ENCODE measurements around a stretch of chr2.

DNA sequence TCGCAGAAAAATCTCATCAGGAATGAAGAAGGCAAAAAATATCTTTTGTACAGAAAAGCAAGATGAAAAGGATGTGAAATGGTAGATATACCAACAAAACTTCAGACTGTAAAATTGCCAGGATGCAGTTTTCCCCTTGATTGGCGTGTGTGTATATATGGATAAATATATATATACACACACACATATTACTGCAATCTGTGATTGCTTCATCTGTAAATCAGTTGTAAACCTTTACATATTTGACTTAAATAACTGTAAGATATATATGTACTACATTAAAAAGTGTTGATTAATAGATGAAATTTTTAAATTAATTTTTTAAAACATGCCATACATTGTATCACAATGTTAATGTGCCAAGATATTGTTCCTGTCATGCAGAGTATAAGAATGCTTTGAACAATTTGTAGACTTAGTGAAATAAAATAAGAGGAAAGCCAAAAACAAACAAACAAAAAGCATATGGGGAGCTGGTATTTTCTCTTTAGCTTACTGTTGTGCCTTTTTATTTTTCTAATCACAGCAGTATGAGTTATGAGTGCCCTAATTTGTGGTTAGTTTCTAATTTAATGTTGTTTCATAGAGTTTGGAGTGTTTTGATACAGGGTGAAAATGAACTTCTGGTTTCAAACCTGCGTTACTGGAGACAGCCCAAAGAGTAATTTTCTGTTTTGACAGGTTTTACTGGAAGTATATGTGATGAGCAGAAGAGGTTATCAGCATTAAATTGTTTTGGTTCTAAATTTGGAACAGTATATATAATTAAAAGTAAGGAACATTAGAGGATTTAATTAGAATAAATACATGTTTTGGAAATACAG, 20.2 kb downstream of the INSIG2 start:
- RRBS: no CpG with 5 or more reads among the region's 3 CpGs

DNA sequence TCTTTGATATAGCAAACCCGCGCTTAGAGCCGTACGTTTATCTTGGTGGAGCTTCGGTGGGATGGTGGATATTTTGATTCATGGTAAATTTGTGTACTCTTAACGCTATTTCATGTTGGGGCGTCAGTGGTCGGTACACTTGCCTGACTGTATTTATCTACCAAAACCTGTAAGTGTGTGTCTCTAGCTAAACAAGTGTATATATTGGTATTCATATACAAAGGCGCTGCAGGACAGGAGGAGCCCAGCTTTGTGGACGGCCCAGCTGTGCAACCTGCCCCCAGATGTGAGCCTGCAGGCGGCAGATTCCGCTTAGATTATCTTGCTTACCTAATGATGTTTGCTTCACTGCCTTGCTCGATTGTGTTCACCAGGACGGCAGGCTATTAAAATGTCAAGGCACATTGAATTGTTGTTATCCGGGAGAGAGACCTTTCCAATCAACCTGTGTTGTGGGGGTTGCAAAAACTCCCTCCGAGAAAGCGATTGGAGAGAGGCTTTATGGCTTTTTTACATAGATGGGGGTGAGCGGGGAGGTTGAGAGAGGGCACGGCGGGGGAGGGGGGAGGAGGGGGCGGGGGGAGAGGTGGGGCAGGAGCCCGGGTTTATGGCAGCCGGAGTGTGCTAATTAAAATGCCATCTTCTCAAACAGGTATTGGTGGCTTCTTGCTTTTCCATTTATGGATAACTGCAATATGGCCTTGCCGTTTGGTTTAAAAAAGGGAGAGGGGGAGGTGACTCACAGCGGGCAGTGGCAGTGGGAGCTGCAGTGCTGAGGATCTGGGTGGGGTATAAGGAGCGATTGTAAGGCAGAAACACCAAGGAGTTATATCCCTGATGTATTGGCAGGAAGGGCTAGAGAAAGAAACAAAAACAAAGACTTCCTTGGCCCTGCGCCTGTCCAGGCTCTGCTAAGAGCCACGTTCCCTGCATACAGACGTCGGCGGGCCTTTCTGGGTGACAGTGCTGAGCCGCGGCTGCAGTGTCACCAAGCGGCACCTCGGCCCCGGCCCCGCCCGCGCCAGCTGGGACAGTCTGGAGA, 97.1 kb downstream of the INSIG2 start:
- RRBS: no CpG with 5 or more reads among the region's 39 CpGs

DNA sequence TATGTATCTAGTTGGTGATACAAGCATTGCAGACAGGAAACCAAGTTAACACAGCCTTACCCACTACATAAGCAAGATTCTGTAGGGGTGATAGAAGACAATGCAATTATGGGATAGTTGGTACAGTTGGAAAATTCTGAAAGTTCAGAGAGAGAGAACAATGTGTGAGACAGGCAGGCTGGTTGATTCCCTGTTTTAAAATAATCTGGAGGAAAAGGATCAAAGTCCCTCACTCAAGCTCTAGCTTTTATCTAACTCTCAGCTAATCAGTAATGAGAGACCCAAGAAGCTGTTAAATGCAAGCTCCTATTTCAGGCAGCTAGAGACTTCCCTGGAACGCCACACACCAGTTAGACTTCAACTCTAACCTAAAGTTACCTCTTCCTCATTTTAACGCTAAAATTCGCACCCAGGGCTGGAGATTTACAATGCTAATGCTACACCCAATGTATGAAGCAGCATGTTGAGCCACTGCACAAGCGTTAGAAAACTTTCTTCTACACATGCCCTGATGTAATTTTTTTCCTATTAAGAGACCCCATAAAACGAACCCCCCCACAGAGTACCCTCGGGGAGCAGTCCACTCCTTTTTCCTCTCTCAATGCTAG, 243.1 kb downstream of the EN1 start:
- RRBS: no CpG with 5 or more reads among the region's 6 CpGs

GRCh38 chr2:118774242-118774811, 73.1 kb downstream of the EN1 start:
- RRBS: 5% methylated on average over 15 of the region's 33 CpGs

- RRBS: 8% methylated on average over 28 of the region's 63 CpGs
These were observed 12.3 kb downstream of the EN1 start for GRCh38 chr2:118834913-118835798.

GRCh38 chr2:119225018-119225972, 1.7 kb downstream of the STEAP3 start:
- RRBS: no CpG with 5 or more reads among the region's 10 CpGs

DNA sequence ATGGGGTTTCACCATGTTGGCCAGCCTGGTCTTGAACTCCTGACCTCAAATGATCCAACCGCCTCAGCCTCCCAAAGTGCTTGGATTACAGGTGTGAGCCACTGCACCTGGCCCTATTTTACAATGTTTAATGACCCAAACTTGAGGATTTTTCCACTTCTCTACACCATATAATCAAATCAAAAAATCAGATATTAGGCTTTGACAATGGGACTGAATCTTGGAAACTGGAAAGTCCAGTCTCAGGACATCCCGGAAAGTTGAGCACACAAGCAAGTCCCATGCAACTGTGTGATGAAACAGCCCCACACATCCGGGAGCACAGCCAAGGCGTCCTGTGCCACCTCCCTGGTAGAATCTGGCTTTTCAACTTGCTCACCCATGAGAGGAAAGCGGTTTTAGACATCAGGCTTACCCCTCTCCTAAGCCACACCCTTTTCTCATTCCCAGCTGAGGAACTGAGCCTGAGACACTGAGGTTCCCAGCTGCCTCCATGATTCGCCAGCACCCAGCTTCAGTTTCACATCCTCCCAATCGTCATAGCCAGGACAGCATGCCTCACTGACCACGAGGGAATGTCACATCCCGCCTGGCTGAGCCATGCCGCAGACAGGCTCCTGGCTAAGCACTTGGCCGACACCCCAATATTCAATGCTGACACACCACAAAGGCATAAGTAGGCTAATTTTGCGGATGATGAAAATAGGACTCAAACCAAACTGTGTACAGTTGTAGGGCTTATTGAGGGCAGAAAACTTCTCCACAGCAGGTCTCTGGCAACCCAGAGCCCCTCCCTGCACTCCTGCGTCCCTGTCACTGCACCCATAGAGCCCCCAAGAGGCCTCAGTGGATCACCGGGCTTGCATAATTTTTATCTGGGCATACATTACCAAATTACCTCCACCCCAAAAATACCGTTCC, 60.3 kb downstream of the STEAP3 start:
- RRBS: 56% methylated on average over 1 of the region's 15 CpGs

- RRBS: no CpG with 5 or more reads among the region's 7 CpGs
These were observed 35.5 kb downstream of the CFAP221 start for GRCh38 chr2:119579668-119580253.

GRCh38 chr2:119981843-119982607, 30.9 kb upstream of the EPB41L5 start:
- RRBS: no CpG with 5 or more reads among the region's 1 CpG

DNA sequence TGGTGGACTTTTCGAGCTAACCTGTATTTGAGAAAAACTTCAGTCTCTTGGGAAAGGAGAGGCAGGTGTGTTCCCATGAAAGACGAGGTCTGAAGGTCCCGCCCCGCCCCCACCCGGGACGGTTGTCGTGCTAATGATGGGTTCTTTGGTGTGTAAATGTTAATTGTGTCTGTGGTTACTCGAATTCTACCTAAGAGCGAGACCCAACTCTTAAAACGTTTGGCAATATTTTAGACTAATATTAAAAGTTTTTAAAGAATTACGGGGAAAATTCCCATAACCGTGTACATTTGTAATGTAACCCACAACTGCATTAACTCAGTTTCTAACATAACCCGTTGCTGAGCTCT, 715 bp downstream of the EPB41L5 start:
- RRBS: no CpG with 5 or more reads among the region's 13 CpGs

GRCh38 chr2:120209987-120210609, 13.1 kb downstream of the TMEM185B start:
- RRBS: no CpG with 5 or more reads among the region's 14 CpGs

DNA sequence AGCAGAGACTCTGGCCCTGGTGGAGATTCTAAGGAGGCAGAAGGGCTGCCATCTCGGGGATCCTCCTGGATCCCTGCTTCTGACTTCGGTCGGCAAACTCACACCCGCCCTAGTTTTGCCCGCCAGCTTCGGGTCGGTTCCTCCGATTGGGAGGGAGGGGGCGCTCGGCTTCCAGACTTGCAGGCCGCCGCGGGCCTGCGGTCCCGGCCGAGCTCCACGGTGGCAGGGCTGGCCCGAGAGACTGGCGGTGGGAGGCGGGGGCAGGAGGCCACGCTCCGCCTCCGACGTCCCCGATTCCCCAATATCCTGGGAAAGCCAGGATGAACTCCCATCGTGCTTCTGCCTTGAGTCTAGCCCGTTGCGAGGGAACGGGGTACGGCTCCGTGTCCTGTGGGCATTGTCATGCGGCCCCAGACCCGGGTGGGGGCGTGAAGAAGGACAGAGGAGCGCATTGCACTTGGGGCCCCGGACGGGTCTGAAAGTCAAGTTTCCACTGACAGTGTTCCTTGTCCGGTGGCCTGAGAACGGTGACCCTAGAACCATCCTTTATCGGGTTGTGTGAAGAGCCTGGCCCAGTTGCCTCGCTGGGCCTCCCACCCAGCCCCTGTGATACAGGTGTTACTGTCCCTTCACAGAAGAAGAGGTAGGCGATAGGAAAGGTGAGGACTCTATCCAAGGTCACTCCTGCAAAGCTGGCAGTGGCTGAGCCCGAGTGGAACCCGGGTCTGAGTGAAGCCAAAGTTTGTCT, 2.4 kb upstream of the INHBB start:
- RRBS: 5% methylated on average over 5 of the region's 44 CpGs

GRCh38 chr2:120473551-120474209, 127.7 kb downstream of the INHBB start:
- RRBS: no CpG with 5 or more reads among the region's 15 CpGs

DNA sequence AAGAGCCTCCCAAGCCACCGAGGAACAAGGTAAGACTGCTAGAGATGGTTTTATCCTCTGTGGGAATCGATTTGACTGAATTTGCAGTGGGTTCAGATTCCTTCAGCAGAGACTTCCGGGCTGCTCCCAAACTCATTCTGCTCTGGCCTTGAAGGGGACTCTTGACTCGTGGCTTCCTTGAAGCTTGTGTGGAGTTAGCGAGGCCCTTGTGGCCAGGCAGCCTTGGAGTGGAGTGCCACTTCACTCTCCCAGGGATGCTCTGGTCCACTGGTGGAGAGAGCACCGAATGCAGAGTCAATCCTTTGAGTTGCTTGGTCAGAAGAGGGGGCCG, 3.0 kb downstream of the GLI2 start:
- RRBS: no CpG with 5 or more reads among the region's 7 CpGs

DNA sequence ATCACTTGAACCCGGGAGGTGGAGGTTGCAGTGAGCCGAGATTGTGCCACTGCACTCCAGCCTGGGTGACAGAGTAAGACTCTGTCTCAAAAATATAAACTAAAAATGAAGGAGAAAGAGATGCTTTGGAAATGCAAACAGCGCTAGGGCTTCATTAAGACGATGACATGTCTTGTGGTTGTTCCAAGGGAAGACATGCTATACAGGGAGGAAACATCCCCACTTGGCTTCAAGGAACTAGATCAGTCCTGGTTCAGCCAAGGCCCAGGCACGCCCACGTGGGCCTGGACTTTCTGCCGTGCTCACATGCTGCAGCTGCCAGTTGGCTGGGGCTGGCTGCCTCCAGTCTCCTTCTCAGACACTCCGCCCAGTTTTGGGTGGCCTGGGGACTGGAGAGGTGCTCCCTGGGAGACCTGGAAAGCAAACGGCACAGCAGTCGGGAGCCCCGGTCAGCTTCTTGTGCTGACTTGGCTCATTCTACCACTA, 109.6 kb downstream of the GLI2 start:
- RRBS: no CpG with 5 or more reads among the region's 11 CpGs

GRCh38 chr2:120847521-120847979, 111.9 kb downstream of the GLI2 start:
- RRBS: no CpG with 5 or more reads among the region's 11 CpGs

GRCh38 chr2:121504848-121505448, 144.3 kb downstream of the CLASP1 start:
- RRBS: no CpG with 5 or more reads among the region's 5 CpGs

DNA sequence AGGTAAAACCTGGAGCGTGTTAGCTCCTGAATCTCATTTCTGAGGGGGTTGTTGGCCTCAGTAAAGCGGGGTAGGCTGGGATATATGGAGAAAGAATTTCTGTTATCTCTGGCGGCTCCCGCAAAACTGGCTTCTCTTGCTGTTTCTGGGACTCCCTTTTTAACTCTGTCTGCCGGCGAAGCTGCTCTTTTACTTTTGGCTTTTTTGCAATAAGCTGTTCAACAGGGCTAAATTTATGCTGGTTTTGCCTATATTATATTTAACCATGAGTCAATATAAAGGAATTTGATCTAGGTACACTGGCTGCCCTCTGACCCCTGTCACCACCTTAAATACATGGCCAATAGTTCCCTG, 36.1 kb upstream of the CLASP1 start:
- RRBS: no CpG with 5 or more reads among the region's 6 CpGs

DNA sequence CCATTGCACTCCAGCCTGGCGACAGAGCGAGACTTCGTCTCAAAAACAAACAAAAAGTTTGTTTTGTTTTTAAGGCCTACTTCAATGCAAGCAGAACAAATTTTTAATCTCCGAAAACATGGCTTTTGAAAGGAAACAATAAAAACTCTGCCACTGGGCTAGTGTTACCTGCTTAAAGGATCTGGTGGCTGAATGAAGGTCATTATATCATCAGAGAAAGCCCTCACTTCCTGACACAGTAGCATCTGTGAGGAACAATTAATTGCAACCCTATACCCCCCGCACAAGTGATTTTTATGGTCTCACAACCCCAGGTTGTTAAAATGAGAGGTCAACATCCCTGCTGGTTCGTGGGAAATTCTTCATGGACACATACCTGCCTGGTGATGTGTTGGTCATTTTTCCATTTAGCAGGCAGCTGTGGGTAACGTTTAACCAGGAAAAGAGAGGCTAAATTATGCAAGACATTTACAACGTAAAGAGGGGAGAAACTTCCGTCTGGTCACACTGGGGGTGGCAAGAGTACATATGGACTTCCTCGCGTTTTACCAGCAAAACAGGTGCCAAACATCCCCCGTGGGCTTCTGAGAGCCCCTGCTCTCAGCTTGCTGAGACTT, 29.3 kb downstream of the NIFK start:
- RRBS: no CpG with 5 or more reads among the region's 12 CpGs